Type B pancreatic cell (in vitro differentiated cells): ENCODE measurements around the gene TMBIM4.

DNA sequence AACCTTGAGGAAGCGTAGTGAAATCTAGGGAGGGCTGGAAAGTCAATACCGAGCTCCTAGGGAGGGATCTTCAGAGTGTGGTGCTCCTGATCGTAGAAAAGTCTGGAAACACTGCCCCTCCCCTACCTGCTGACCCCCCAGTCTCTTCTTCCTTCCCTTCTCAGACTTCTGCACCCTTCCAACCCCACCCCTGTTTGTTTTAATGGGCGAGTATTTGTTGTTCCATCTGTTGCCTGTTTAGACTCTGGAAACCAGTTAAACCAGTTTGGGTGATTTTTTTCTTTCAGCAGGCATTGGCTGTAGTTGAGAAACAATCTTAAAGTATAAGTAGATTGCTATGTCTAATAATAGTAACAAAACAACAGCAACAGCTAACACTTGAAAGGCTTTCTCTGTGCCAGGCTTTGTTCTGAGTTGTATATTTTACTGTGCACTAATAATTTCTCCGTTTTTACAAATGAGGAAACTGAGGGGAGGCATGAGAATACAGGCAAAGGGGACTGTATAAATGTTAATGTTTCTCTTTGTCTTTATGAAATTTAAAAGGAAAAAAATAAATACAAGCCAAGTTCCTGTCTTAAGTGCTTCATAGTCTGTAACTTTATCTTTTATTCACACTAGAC, 141.4 kb downstream of the KICS2 start:
- PRO-cap: no peak

GRCh38 chr12:64468906-64469564, 17.1 kb downstream of the TBK1 start:
- PRO-cap: no peak

- PRO-cap: no peak
Measured at GRCh38 chr12:64543115-64543526, 67.2 kb upstream of the RASSF3 start.

DNA sequence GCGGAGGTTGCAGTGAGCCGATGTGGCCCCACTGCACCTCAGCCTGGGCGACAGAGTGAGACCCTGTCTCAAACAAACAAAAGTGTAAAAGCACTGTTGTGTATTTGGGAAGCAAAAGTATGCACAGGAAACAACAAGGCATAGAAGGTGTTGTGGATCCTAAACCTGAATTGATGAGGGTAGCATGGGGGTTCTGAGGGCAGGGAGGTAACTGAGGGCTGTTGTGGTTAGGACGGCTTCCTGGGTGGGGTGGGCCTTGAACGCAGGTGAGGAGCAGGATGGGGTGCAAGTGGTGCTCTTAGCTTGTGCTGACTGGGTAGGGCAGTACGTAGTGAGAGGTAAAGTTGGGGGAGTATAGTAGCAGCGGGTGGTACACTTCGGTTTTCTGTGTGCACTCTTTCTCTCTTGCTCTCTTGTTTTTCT, 64.2 kb downstream of the RASSF3 start:
- PRO-cap: no peak

DNA sequence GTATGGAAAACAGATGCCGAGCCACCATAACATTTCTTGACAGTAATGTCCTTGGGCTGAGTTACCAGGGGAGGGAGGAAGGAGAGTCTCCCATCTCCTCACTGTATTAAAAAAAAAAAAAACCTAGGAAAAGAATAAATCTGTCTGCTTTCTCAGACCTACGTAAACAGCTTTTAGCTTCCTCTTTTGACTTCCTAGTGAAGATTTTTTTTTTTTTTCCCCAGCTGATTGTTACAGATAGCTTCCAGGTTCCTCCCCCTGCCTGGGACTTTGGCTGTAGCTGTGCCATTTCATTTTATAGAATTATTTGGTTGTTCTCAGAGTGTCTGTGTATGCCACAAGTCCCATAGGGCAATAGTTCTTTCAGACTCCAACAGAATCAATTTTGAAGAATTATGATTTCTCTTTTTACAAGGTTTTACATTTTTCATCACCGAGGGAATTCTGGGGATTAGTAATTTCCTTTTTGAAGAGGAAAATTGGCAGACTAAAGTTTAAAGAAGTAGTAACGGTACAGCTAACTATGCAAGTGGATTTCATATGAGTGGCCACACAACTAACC, 23.1 kb upstream of the GNS start:
- PRO-cap: no peak

- PRO-cap: no peak
Measured at GRCh38 chr12:65460044-65460292, 181.5 kb downstream of the MSRB3 start.

GRCh38 chr12:65536693-65537162, 258.2 kb downstream of the MSRB3 start:
- PRO-cap: no peak

GRCh38 chr12:65603350-65604053, 220.8 kb upstream of the HMGA2 start:
- PRO-cap: no peak

DNA sequence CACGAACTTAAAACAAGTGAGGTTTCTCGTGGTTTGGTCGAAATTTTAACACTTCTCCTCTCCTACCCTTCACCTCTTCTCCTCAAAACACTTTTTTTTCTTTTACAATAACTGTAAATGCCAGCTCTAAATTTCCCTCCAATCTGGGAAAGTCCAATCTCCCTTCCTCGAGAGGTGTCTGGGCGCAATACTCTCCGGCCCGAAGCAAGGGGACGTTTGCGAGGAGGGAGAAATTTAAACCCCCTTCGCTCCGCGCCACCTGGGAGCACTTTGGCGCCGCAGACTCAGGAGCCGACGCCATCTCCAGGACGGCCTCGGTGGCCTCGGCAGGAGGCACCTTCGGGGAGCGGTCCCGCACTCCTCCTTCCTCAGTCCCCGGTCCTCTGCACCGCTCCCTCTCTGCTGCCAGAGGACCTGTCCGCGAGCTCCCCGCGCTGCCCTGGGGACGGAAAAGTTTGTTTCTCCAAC, 95.4 kb upstream of the HMGA2 start:
- PRO-cap: no peak

DNA sequence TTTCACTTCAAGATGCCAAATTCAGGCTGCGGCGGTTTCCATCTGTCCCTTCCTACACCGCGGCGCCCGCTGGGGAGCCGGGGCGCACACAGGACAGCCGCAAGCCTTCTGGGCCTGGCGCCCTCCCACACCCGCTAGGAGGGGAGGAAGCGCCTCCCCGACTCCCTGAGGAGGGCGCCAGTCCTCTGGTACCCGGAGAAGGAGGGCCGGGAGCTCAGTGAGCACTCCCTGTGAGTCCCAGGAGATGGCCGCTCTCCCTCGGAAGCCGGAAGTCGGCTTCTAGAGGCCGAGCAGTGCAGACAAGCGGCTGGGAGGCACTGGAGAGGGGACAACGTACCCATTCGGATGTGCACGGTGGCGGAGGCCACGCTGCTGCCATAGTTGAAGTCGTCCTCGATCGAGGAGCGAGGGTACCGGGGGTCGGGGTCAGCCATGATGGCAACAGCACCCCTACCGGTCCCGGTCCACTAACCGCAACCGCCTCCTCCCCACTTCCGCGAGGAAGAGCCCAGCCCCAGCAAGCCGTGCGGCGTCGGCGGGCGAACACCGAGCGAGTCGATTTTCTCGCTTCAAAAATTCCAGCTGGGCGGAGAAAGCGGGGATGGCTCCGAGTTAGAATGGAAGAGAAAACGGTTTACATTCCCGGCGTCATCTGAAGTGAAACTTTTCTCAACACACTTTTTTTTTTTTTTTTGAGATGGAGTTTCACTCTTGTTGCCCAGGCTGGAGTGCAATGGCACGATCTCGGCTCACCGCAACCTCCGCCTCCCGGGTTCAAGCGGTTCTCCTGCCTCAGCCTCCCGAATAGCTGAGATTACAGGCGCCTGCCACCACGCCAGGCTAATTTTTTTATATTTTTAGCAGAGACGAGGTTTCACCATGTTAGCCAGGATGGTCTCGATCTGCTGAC, at the start of gene TMBIM4:
TMBIM4 (minus strand) TSS at position 479 of the 910 bp plus-strand sequence.
- PRO-cap: bidirectional peak, plus-strand start at position 317 of the sequence, minus-strand start at position 135 of the sequence; bidirectional peak, plus-strand start at position 397 of the sequence, minus-strand start at position 495 of the sequence

DNA sequence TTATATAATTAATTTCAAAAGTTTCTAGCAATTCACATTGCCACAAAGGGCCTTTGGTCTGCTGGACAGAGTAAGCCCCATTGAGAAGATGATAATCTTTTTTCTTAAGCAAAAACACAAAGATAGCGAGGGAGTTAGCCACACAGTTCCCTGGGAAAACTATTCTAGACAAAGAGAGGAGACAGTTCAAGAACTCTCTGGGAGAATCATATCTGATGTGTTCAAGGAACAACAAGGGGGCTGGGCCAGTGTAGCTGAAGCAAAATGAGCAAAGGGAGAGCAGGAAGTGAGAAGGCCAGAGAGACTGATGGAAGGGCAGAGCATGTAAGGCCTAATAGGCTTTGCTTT, 16.3 kb upstream of the HELB start:
- PRO-cap: no peak

DNA sequence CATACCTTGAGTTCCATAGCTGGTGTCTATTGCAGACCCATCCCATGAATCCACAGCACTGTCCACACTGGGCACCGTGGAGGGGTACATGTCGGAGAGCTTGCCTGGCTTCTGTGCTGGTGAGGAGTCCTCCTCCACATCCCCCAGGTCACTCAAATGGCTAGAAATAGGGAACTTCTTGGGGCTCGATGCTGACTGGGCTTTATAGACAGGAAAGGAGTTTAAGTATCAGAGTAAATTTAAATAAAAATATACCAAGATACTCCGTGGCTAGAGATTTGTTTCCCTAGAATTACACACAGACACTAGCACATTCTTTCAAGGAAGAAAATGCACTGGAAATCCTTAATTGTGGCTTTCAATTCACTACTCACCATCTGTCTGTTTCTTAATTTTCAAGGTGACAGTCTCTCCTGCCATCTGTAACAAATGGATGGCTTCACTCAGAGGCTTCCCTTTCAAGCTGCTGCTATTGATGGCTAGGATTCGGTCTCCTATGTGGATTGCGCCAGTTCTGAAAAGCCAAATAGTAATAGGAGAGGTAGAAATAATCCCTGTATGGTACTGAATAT, 90.1 kb downstream of the HELB start:
- PRO-cap: no peak

DNA sequence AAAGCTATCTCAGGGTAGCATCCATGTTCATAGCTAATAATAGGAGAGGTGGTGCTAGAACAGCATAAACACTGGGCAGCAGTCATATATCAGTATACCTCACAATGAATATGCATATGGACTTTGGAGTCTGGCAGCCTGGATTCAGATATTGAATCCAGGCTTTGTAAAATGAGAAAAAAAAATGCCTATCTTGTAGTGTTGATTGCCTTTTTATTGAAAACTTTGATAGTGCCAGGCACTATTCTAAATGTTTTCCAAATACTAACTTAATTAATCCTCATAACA, 142.0 kb downstream of the GRIP1 start:
- PRO-cap: no peak

GRCh38 chr12:67031430-67031815, 237.7 kb upstream of the CAND1 start:
- PRO-cap: no peak

GRCh38 chr12:67297351-67297929, 28.3 kb downstream of the CAND1 start:
- PRO-cap: no peak

DNA sequence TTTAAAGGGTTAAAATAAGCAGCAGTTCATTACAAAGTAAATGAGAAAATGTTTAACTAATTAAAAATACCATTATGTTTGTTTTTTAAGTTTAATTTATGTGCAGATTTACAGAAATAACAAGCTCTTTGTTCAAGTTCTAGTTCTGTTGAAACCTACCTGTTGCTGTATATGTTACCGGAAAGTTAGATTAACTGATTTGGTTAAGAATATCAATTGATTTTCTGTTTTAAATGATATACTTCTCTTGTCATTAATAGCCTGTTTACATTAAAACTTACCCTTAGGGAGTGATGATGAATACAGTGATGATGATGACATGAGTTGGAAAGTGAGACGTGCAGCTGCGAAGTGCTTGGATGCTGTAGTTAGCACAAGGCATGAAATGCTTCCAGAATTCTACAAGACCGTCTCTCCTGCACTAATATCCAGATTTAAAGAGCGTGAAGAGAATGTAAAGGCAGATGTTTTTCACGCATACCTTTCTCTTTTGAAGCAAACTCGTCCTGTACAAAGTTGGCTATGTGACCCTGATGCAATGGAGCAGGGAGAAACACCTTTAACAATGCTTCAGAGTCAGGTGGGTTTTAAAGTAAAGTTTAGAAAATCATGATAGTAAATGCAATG, 33.0 kb downstream of the CAND1 start:
- PRO-cap: no peak

GRCh38 chr12:67911101-67911765, 248.3 kb downstream of the IFNG start:
- PRO-cap: no peak

DNA sequence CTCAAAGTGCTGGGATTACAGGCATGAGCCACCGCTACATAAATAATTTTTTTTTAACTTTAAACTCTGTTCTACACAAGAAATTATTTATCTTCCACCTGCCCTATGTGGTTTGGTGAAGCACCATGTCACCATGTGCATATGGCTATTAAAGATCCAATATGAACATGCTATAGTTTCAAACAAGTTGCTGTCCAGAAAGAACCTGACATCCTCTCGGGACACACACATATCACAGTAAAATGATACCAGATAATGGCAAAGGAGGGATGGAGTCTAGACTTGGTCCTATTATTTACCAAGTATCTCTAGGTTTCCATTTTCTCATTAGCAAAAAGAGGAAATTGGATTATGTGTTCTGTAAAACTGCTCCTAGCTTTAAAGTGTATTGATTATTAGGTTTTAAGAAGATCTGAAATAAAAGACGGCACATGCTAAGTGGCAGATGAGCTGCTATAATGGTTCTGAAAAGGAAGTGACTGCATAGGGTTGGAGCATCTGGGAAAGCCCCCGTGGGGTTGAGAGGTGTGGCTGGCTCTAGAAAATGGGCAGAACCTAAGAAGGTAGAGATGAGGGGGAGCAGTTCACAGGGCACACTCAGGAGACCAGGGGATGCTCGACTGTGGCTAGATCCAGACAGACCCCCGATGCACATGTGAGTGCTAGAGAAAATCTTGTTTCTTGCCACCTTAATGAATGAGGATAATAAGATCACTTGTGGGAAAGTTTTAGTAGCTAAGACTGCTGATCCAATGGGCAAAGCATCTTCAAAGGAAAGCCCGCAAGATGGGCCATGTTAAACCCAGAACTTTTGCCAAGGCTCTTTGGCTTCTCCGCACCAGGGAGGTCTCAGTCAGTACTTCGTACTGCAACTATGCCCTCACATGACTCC, 168.4 kb downstream of the IFNG start:
- PRO-cap: no peak

- PRO-cap: no peak
Measured at GRCh38 chr12:68012628-68013070, 146.9 kb downstream of the IFNG start.

DNA sequence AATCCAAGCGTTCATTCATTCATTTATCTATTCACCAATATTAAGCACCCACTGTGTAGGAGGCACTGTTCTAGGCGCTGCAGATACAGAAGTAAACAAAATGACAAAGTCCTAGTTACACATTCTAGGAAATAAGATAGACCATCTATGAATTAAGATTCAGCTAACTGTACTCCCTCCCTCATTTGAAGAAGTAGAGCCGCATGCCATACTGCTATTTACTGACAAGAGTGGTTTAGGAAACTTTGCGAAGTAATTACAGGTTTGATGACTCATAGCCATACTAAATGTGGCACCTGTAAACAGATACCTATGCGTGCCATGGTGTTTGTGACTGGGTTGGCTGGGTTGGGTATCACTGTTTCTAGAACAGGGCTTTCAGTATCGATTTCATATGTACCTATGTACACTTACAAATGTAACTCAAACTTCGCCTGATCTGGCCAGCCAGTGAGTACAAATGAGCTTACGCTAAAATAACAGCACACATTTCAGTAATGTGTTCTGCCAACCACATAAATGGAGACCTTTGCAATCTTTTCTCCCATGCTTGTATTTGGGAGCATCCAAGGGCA, 42.0 kb upstream of the MDM1 start:
- PRO-cap: no peak